ENCODE measurements around a stretch of chr16.

- PRO-cap = no peak
These were observed 1.1 kb downstream of the MON1B start for GRCh38 chr16:77192044-77192436.

- PRO-cap = no peak
These were observed 81.5 kb upstream of the NUDT7 start for GRCh38 chr16:77640885-77641084.

GRCh38 chr16:78003123-78003488 is 19.2 kb upstream of the CLEC3A start:
- PRO-cap = no peak

- PRO-cap = no peak
These were observed 355.6 kb downstream of the WWOX start for GRCh38 chr16:78454862-78455615.

DNA sequence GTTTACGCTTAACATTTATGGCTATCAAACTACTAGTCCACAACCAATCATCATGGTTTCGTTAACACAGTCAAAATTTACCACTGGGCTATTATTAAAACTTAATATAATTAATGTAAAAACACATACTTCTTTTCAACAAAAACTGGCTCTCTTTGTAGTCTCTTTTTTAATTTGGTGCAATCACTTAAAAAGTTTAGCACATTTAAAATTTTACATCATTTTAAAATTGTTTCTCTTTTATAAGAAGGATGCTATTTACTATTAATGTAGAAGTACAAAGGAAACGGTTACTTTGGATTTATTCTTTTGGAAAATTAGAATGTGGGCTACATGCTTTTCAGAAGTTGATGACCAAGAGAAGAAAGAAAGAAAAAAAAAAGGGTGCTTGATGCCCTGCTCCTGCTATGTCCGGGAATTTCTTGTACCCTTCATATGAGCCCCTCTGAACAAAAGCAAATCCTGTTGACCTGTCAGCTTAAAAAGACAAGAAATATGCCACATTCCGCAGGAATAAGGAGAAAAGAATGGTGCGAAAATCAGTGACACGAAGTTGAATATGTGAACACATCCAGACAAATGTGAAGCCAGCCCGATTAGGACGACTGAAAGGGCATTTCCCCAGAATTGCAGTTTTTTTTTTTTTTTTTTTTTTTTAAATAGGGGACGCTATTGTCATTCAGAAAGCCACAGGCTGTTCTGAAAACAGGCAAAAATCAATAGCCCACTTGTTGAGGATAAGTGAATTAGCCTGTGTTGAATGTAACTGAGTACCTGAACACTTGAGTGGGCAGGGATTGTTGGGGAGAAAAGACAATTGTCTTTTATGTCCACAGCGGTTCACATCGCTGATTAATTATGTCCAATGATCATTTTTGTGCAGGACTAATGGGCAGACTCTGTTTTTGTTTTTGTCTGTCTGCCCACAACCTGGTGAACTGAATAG is 506.9 kb downstream of the WWOX start:
- PRO-cap = no peak

DNA sequence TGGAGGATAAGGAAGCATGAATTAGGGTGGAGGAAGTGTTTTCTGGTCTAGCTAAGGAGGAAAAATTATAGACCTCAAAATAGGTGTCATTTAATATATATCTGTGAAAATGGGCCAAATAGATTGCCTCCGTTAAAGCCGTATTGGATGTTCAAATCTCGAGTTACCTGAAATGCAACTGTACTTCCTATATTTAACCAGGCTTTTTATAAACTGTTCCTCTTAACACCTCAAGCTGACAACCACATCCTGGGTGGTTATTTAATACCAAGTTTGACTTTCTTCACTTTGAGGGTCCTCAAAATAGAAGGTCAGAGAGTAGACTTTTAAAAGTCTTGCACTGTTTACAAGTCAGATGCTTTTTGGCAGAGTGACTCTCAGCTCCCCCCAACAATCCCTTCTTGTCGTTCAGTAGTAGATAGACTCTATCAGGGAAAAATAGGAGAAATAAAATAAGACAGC is 650.2 kb downstream of the WWOX start:
- PRO-cap = no peak

GRCh38 chr16:79542038-79542767 is 58.3 kb downstream of the MAF start:
- PRO-cap = no peak

- PRO-cap = no peak
These were observed 29.5 kb downstream of the MAF start for GRCh38 chr16:79570934-79571537.

DNA sequence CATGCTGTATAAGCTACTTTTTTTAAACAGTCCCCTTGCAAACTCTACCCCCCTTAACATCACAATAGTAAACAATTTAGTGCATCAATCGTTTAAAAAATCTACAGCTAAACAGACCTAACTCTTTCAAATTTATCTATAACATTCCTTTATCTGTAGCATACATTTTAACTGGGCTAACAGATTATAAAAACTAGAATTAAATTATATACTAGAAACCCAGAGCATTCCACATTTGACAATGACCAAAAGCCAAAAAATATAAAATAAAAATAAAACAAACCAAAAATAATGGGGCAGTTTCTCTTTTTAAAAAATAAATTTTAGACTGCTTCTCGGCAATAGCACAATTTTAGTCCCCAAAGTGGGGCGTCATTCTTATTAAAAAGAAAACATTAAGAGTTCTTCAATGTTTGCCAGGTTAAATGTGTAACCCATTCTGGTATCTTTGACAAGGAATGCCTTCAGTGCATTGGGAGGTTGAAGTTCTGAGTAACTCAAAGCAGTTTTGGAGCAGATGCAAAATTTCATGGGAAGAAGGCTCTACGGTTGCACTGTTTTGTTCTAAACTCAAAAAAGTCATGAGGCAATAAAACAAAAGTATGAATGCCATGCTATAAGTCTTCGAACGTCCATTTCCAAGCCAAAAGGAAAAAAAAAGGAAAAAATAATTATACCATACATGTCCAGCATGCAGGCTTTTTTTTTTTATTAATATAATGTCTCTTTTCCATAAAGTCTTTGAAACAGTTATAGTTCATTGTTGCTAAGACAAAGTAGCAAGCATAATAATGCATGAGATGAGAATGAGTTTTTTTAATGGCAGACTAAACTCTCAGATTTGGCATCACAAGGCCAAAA is 3.2 kb downstream of the MAF start:
- PRO-cap = no peak

DNA sequence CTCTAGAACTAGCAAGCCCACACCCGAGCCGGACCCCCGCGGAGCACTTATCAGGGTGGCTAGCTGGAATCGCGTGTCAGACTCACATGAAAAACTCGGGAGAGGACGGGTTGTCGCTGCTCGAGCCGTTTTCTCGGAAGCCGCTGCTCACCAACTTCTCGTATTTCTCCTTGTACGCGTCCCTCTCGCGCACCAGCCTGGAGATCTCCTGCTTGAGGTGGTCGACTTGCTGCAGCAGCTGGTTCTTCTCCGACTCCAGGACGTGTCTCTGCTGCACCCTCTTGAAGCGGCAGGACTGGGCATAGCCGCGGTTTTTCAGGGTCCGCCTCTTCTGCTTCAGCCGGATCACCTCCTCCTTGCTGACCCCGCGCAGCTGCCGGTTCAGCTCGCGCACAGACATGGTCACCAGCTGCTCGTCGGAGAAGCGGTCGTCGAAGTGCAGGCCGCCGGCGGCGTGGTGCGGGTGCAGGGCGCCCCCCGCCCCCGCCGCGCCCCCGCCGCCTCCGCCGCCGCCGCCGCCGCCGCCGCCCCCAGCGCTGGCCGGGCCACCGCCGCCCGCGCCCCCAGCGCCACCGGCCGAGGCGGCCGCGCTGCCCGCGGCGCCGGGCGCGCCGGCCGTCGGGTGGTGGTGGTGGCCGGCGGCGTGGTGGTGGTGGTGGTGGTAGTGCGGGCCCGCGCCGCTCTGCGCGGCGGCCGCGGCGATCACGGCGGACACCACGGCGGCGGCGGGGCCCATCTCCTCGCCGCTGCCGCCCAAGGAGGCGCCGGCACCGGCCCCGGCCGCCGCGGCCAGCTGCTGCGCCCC is 1.6 kb downstream of the MAF start:
- PRO-cap = bidirectional peak, plus-strand start at position 384 of the sequence, minus-strand start at position 270 of the sequence

DNA sequence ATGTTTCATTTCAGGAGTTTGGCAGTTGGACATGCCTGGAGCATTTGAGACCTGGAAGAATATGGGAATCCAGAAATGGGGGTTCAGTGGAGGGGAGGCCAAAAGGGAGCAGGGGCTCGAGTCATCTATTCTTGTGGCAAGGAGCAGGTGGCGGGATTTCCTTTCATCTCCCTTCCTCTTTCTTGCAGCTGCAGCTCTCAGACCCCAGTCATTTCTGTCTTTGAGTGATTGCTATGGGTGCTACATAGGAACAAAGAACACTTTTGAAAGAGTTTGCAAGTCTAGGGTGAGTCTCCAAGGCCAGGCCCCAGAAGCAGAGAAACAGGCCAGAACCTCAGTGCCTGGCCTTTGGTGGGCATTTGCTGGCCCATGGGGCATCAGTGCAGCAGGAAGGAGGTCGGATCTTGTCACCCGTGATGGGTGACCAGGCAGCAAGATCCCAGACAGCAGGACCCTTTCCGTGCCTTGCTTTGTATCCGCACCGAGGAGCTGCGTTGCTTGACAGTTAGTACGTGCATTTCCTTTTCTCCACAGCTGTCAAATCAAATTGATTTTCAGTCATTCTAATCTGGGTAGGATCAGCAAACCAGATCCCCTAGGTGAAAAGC is 244.5 kb upstream of the MAF start:
- PRO-cap = no peak

GRCh38 chr16:79848689-79849416 is 248.3 kb upstream of the MAF start:
- PRO-cap = no peak

DNA sequence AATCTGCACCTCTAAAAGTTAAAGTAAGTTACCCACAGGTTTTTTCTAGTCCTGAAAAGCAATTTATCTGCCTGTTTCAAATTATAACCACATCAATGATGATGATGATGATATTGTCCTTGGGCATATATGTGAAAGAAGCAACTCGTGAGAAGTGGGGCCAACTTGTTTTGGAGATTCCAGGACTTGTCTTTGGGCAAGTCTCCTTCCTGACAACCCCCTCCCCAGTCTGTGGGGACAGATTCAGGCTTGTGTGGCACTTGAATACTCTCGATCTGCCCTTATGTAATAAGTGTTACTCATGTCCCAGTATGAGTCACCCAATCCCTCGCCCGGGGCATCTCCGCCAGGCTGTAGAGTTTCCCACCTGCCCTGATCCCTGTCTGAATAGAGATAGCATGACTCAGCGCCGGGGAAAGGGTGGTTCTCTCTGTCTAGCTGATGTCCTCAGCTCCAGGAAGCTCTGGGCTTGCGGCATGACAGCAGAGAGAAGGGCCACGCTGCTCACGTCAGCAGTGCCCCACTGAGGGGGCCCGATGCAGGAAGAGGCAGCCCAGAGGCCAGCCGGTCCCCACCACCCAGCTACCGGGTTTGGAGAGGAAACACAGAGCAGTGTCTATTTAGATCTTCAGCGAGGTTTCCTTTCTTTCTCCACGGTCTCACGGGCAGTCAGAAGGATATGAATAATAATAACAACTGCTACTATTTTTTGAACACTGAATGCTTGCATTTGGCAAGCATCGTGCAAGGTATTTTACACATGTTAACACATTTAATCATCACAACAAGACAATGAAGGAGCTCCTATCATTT is 426.6 kb upstream of the MAF start:
- PRO-cap = no peak

GRCh38 chr16:80507705-80508242 is 33.0 kb upstream of the DYNLRB2 start:
- PRO-cap = unidirectional peak, plus-strand start at chr16:80507840

- PRO-cap = no peak
These were observed 28.8 kb downstream of the DYNLRB2 start for GRCh38 chr16:80569457-80570123.

- PRO-cap = no peak
These were observed 1.3 kb downstream of the ATMIN start for GRCh38 chr16:81036899-81037388.

- PRO-cap = no peak
These were observed 45.1 kb upstream of the GCSH start for GRCh38 chr16:81141361-81141613.

- PRO-cap = no peak
These were observed 49.3 kb upstream of the BCO1 start for GRCh38 chr16:81189006-81189742.

DNA sequence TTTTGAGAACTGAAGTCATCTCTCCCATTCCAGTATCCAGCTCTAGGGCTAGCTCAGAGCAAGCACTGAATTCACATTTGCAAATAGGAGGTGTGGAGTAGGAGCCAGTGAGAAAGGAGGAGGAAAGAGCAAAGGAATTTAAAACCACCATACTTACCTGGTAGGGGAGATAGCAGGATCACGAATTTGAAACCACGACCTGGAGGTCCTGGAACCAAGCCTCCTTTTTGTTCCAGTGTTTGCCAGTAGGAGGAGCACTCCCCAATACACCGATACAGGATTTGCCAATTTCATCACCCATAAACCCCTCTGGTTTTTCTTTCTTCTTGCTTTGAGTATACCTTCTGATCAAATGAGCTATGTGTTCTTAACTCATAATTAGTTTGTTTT is 22.5 kb downstream of the BCO1 start:
- PRO-cap = no peak

- PRO-cap = no peak
These were observed 63.7 kb downstream of the GAN start for GRCh38 chr16:81378174-81379150.

Measured in tibial artery (tissue), 1 donor.